Left ventricle myocardium (tissue), 1 donor: ENCODE measurements around the gene NDN.

- PRO-cap, result no peak
Observed at GRCh38 chr15:20247679-20248054, 293.9 kb downstream of the GOLGA6L6 start.

DNA sequence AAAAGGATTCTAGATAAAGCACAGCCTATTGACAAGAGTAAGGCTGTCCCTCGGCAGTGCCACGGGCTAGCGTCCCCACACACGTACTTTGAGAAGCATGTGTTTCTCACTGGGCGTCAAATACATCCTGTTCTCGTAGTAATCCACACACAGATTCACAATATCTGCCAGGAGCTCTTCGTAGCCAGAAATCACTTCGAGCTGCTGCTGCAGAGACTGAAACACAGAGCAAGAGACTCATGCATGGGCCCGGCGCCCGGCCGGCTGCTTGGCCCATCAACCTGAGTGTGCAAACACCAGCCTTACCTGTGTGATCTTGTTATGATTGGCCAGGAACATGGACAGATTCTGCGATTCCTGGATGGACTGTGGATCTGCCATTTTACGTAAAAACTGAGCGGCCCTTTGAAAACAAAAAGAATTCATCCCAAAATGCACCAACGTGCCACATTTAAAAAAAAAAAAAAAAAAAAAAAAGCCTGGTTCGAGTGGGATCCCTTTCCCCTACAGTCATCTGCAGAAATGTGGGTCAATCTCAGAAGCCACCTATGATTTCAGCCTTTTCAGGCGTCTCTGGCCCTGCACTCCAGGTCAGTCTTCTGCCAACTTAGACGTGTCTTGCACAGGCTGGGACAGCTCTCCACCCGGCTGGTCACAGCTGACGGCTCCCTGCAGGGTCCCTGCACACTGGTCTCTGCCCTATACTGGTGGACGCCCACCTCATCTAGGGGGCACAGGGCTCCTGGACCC lies 40.9 kb downstream of the CYFIP1 start:
- PRO-cap, result no peak

DNA sequence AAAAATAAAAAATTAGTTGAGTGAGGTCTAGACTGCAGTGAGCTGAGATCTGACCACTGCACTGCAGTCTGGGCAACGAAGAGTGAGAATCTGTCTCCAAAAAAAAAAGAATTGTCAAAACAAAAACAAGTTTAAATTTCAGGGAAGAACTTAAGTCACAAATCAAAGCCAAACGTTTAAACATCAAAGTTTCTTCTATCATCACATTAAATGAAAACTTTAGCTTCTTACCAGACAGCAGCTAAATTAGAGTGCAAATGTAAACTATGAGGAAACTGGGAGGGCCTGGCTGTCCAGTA lies 12.5 kb downstream of the TUBGCP5 start:
- PRO-cap, result no peak

GRCh38 chr15:23646632-23647027 lies 1.0 kb downstream of the MAGEL2 start:
- PRO-cap, result no peak

DNA sequence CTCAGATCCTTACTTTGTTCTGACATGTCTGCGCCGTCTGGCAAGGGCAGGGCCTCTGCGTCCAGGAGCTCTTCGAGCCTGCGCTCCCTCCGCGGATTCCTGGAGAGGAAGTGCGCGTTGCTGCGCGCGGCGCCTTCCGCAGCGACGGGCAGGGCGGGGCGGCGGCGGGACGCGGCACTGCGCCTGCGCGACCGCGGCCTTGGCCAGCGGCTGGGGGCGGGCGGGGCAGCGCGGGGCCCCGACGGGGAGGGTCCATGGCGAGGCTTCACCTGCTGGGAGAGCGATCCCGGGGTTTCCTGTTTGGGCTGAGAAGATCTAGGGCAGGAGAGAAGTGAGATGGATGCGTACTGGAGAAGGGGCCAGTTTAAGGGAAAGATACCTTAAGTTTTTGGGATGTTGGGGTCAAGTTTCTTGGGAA lies at the start of gene NDN:
Gene NDN, minus strand, starts transcription at position 114 of the 418 bp plus-strand sequence.
- PRO-cap, result bidirectional peak, plus-strand start at position 228 of the sequence, minus-strand start at position 101 of the sequence

DNA sequence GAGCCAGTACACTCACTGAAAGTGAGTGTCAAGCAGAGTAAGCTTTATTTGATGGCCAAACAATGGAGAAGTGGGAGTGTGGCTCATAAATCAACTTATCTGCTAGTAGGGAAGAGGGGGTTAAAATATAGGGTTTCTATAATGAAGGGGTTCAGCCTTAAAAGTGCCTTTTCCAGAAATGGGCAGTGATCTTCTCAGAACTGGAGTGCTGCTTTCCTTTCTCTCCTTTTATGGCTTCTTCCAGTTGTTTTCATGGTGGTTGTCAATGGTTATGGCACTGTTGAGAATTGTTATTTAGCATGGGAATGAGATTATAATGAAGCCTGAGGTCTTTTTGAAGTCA lies 20.9 kb upstream of the NDN start:
- PRO-cap, result no peak

DNA sequence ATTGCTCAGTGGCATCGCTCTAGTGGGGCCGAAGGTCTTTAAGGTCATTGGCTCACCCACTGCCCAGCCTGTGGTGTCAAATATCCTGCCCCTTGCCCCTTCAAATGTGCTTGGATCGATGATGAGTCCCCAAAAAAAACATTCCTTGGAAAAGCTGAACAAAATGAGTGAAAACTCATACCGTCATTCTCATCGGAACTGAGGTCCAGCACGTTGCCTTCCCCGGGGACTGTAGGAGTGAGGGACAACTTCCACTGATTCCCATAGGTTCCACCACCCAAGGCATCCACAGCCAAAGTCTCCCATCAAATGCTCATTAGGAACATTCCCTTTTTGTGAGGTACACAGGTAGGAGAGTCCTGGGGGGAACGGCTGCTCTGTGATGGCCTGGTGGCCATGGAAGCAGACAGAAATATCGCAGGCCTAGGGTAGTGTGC lies 99.3 kb downstream of the SNRPN start:
- PRO-cap, result unidirectional peak, plus-strand start at position 114 of the sequence

DNA sequence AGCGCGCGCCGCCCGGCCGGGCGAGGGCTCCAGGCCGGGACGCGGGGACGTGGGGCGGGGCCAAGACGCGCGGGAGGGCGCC lies 71 bp upstream of the UBE3A start:
- PRO-cap, result no peak

DNA sequence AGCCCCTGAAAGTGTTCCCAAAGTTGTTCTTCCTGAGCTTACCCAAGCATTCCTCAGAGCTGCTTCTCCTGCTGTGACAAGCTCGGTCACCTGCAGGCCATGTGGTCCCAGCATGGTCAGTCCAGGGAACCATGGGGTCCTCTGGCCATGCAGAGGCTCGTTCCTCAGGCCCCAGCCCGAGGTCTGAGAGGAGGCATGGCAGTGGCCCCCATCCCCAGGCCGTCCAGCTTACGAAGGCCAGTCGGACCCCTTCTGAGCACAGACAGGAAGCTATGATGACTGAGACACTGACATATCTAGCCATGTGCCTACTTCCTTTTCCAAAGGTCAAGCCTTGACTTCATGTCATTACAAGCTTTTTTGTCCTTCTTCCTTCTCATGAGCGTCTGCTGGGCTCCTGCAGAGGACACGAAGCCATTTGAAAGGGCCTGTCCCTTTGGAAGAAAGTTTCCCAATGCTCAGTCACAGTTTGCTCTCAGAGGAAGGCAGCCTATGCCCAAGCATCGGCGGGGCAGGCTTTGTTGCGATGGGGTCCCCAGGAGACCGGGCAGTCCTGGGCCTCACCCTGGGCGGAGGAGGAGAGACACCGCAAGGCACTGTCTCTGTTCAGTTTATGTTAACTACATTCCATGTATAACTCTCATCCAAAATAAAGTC lies 79.3 kb downstream of the ATP10A start:
- PRO-cap, result no peak

DNA sequence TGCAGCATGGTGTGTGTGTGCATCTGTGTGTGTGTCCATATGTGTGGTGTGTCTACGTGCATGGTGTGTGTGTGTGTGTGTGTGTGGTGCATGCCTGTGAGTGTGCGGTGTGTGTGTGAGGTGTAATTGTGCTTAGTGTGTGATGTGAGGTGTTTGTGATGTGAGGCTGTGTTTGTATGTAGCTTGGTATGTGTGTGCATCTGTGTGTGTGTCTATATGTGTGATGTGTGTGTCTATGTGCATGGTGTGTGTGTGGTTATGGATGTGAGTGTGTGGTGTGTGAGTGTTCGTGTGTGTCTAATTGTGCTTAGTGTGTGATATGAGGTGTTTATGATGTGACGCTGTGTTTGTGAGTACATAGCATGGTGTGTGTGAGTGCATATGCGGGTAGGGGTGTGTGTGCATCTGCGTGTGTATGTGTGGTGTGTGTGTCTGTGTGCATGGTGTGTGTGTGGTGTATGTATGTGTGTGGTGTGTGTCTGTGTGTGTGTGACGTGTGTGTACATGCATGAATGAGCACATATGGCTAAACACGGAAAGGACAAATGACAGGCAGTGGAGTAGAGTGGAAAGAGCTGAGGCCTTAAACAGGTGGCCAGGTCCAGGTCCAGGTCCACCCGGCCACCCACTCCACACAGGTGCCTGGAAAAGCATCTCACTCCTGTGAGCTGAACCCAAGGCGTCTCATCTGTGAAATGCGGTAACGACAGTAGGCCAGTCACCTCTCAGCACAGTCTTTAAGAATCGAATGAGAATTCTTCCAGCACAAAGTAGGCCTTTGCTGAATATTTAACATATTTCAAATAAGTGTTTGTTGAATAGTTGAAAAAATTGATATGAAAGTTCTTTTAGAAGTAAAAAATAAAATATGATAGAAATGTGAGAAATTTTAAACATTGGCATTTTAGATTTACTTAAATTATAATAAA lies 58.8 kb downstream of the ATP10A start:
- PRO-cap, result no peak

- PRO-cap, result no peak
Observed at GRCh38 chr15:25811827-25812799, 51.0 kb downstream of the ATP10A start.

DNA sequence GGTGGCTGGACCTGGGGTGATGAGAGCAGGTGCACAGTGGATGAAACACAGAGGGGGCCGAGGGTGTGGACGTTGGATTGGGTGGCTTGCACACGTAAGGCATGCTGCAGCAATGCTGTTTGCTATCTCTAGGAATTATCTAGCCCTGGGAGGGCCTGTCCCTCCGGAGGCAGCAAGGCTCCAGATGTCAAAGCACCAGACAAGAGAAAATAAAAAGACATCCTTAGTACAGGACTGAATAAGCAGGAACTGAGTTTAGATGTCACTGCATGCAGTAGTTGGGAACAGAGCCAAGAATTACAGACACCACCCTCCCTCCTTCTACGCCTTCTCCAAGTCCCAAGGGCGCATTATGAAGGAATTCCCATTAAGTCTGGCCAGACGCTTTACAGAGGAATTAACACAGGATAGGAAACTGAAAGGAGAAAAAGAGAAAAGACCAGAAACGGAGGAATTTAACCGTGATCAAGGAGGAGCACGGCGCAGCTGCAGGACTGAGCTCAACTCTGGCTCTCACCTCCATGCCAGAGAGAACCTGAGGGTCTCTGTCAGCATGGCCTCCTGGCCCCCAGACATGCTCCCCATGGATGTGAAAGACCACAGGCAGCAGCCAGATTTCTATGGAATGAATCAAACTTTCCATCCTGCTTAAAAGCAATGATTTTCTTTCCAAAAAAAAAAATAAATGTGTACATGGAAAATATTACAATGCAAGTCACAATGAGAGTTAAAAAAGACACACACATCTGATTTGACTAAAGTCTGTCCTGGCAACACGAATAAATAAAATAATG lies 13.8 kb downstream of the ATP10A start:
- PRO-cap, result unidirectional peak, plus-strand start at position 442 of the sequence

DNA sequence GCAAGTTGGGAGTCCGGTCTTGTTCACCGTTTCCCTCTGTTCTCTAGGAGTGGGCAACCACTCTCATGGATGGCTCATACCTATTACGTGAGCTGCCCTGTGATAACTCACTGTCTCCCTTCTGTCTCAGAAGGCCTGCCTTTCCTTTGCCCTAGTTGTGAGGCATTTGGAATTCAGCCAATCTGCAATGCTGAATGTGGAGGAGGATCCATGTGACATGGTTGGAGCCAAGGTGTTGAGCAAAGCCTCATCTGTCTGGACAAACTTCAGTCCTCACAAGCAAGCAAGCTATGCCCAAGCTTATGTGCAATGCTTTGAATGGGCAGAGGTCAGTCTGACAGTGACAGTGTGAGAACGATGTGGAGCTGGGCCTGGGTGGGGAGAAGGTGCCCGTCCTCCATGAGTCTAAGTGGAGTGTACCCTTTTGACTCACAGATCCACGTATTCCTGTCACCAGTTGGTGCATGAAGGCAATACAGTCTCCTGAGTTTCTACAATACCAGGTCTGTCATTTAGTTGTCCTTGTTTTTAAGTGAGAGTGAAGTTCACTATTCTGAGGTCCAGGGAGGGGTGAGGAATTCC lies 37.9 kb upstream of the ATP10A start:
- PRO-cap, result no peak

DNA sequence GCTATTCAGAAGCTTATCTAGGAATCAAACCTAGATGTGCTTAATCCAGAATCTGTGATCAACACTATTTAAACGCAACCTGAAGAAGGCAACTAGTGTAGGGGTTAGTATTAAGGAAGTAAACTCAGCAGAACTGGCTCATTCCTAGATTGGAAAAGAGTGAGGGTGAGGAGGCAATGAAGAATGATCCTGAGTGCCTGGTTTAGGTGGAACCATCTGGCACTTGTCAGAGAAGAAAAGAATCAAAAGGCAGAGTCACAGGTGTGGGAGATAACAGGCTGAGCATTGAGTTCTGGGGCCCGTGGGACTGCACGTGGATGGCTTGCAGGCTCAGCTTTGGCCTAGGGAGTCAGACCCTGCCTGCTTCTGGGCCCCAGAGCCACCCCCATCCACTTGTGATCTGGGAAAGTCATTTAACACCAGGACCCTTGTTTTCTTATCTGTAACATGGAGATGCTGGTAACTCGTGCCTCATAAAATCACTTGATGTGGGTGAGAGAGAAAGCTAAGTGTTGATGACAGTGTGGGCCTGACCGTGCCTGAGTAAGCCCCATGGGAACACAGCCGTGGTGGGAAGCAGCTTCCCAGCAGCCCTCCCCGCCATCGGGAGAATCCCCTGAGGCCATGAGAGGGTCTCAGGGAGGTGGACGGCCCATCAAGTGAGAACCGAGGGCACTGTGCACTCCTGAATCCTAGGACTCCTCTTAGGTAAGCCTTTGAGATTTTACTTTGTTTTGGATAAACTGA lies 378.2 kb downstream of the GABRB3 start:
- PRO-cap, result bidirectional peak, plus-strand start at position 528 of the sequence, minus-strand start at position 397 of the sequence

- PRO-cap, result no peak
Observed at GRCh38 chr15:27479455-27479909, 508.5 kb downstream of the GABRG3 start.

DNA sequence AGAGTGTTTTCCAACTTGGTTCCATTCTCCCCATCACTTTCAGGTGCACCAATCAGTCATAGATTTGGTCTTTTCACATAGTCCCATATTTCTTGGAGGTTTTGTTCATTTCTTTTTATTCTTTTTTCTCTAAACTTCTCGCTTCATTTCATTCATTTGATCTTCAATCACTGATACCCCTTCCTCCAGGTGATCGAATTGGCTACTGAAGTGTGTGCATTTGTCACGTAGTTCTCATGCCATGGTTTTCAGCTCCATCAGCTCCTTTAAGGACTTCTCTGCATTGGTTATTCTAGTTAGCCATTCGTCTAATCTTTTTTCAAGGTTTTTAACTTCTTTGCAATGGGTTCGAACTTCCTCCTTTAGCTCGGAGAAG lies 60.2 kb upstream of the OCA2 start:
- PRO-cap, result no peak

DNA sequence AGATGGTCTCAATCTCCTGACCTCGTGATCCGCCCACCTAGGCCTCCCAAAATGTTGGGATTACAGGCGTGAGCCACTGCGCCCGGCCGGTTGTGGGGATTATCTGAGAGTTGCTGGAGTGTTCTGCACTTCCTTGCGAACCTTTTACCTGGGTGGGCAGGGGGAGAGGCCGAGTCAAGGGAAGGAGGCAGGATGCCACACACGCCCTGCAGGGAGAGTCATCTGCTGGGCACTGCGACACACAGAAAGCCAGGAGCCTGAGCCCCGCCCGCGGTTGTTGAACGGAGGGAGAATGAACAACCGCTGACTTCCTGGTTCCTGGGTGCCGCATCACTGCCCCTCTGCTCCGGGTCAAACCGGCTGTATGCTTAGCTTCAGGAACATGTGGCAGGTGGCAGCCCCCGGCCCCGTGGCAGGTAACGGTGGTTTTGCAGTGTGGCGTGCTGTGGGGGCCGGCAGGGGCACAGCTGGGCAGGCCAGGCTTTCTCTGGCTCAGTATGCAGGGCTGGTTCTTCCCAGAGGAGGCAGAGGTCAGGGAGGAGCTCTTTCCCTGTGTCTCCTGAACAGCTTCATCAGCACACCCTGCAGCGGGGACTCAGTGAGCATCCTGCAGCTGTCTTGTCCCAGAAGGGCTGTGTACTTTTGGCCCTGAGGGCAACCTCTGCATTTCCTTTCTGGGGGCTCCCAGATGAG lies 33.4 kb downstream of the APBA2 start:
- PRO-cap, result no peak

- PRO-cap, result no peak
Observed at GRCh38 chr15:29400719-29401206, 131.1 kb upstream of the NSMCE3 start.

DNA sequence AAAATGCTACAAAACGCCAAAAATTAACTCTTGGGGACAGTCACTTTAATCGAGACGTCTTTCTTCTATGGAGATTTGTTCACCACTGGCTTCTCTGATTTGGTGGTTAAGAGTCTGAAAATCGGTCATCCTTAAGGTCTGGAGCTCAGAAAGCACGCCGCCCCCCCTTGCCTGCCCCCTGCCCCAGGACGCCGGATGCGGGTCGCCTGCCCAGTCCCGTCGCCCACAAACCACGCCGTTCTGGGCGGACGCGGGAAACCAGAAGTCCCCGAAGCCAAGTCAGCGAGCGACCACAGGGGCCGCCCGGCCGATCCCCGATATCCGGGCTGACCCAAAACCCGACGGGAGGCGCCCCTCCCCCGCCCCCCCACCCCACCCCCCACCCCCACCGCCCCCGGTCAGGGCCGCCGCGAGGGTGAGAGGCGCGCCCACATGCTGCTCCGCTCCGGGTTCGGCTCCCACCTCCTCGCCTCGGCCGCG lies 1.1 kb downstream of the ENTREP2 start:
- PRO-cap, result no peak

DNA sequence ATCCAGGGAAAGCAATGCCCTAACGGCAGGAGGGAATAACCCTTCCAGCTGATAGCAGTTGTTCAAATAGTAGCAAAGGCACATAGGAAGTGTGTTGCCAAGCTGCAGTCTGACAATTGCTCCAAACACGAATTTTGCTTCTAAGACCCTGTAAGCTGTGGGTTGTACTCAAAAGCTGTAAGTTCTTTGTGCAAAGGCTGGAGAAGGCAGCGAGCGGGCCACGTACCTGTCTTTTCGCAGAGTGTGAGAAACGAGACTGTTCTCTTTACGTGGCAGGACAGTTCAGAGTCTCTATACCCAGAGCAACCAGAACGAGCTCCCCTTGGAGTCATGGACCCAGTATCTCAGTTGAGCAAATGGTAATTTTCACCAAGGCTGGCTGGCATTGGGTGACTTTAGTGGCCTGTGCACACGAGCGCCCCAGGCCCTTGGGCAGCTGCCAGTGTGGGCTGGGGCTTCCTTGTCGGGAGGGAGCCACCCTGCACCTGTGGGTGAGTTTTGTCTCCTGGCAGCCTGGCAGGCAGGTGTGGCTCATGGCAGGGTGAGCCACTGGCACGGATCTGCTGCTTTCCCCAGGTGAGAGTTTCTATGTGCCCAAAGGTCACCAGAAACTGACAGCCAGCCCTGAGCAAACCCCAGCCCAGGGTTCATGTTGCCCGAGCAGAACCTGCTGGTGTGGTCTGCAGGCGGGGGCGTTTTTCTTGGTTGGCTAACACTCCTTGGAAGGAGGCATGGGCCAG lies 116.4 kb upstream of the ENTREP2 start:
- PRO-cap, result no peak